REH cell (cell line): Measurements from ENCODE around the genes AKR7A3 and AKR7A2.

GRCh38 chr1:18935670-18936371 lies 20.7 kb downstream of the IFFO2 start:
- PRO-cap = no peak

GRCh38 chr1:18936968-18937356 lies 19.5 kb downstream of the IFFO2 start:
- PRO-cap = no peak

DNA sequence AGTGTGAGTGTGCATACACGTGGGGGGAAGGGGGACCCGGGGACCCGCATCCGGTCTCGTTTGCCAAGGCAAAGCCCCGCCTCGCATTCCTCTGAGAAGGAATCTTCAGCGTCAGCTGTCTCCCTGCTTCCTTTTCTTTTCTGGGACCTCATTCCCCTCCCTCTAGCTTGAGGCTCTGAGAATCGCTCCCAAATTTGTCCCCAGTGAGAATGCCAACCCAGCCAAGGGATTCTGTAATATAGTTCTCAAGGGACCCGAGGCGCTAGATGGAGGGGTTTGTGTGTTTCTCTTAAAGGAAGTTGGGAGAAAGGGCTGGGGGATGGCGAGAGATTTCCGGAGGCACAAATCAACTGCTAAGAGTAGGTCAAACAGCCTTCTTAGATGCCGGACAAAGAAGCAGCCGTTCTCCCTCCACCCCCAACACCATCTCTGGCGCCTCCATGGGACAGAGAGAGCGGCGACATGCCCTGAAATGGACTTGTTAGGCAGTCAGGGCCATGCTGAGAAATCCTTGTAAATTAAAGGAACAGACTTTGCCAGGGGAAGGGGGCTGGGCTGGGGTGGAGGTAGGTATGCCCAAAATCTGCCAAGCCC lies 6.6 kb downstream of the IFFO2 start:
- PRO-cap = bidirectional peak, plus-strand start at position 448 of the sequence, minus-strand start at position 431 of the sequence

- PRO-cap = bidirectional peak, plus-strand start at chr1:18951642, minus-strand start at chr1:18951649; bidirectional peak, plus-strand start at chr1:18951934, minus-strand start at chr1:18951809; bidirectional peak, plus-strand start at chr1:18952309, minus-strand start at chr1:18952121
These were observed 4.7 kb downstream of the IFFO2 start for GRCh38 chr1:18951317-18952612.

- PRO-cap = no peak
These were observed 48.5 kb downstream of the UBR4 start for GRCh38 chr1:19161525-19162042.

DNA sequence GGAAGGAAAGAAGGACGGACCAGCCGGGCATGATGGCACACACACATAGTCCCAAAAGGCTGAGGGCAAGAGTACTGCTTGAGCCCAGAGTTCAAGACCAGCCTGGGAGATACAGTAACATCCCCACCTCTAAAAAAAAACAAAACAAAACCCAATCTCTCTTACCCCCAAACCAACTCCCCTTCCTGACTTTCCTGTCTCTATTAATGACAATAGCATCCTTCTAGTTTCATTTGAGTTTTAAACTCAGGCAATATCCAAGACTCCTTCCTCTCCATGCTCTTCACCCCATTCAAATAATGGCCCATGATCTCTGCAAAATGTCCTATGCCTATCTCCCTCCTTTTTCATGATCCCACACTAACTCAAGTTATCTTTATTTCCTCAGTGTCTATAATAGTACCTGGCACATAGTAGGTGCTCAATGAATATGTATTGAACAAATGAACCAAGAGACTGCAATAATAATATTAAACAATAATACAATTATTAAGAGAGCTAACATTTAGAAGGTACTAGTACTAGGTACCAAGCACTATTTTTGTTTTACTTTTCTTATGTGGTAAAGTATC lies 28.7 kb downstream of the UBR4 start:
- PRO-cap = no peak

GRCh38 chr1:19181805-19182131 lies 28.3 kb downstream of the UBR4 start:
- PRO-cap = no peak

- PRO-cap = no peak
These were observed 1.3 kb downstream of the UBR4 start for GRCh38 chr1:19208642-19209193.

DNA sequence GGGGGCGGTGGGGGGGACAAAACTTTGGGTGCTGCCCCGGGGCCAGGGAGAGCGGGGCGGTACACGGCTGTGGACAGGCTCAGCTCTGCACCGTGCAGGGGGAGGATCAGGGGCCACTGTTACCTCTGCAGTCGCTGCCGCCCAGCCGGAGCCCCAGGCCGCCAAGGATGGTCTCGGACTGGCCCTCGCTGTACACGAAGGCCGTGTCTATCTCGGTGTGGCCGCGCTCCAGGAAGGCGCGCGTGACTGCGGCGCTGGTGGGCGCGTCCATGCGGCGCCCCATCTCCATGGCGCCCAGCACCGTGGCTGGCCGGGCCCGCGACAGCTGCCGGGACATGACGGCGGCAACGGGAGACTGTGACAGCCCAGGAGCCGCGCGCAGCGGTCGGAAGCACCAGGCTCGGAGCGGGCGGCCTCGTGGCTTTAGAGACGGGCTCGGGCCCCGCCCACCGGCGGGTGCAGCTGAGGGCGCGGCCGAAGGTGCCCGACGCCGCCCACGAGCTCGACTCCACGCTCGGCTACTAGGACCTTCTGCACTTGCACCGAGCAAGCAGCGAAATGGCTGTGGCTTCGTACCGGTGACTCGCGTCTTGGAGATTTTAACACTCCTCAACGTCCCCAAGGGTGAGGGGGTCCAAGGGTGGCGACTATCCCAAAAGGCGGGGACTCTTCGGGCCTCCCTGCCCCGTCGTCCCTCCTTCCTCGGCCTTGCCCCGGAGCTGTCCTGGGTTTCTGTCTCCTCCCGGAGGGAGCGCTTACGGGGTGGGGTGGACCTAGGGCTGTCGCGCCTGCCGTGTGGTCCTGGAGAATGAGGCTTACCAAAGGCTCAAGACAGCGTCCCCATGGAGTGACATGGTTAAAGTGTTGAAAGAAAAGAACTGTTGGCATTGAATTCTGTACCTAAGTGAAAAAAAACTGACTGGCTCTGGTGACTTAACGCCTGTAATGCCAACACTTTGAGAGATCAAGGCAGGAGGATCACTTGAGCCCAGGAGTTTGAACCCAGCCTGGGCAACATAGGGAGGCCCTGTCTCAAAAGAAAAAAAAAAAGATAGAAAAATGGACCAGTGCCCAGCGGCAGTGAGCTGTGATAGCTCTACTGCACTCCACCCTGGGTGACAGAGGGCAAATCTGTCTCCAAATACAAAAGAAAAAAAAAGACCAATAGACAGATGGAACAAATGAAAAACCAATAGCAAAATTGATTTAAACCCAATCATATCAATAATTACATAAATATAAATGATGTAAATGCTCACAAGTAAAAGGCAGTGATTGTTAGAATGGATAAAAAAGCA lies at the start of gene AKR7A3:
Gene AKR7A3, minus strand, starts transcription at position 398 of the 1,298 bp plus-strand sequence.
- PRO-cap = no peak

DNA sequence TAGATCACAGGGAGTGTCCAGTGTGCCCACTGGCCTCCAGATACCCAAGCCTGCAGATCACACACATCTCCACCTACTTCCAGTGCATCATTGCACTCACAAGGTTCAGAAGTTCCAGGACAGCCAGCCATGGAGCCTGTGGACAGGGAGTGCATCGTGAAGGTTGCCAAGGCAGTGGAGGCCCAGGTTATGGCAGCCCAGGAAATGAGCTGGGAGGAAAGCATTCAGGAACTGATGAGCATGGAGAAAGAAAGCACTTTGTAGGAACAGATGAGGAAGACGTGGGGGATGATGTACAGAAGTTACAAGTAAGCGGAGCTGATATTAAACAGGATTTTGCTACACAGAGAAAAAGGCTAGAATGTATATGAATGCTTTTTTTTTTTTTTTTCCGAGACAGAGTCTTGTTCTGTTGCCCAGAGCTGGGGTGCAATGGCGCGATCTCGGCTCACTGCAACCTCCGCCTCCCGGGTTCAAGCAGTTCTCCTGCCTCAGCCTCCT lies 8.3 kb upstream of the AKR7A3 start:
- PRO-cap = no peak

GRCh38 chr1:19311554-19312604 lies at the start of gene AKR7A2:
TSS of gene AKR7A2 (minus strand) at chr1:19312144.
- PRO-cap = bidirectional peak, plus-strand start at chr1:19312326, minus-strand start at chr1:19312103

GRCh38 chr1:19328515-19328714 lies 16.3 kb downstream of the SLC66A1 start:
- PRO-cap = no peak

GRCh38 chr1:19424914-19425388 lies 60.4 kb downstream of the CAPZB start:
- PRO-cap = no peak

DNA sequence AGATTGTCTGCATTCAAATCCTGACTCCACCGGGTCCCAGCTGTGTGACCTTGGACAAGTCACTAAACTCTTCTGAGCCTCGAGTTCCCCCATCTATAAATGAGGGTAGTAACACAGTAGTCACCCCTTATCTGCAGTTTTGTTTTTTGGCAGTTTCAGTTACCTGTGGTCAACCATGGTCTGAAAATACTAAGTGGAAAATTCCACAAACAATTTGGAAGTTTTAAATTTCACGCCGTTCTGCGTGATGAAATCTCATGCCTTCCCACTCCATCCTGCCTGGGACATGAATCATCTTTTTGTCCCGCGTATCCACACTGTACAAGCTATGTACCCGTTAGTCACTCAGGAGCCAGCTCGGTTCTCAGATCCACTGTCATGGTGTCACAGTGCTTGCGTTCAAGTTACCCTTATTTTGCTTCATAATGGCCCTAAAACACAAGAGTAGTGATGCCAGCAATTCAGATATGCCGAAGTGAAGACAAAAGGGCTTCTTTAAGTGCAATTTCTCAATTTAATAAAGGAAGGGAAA lies 49.3 kb downstream of the CAPZB start:
- PRO-cap = no peak

GRCh38 chr1:19467119-19468193 lies 17.9 kb downstream of the CAPZB start:
- PRO-cap = no peak

DNA sequence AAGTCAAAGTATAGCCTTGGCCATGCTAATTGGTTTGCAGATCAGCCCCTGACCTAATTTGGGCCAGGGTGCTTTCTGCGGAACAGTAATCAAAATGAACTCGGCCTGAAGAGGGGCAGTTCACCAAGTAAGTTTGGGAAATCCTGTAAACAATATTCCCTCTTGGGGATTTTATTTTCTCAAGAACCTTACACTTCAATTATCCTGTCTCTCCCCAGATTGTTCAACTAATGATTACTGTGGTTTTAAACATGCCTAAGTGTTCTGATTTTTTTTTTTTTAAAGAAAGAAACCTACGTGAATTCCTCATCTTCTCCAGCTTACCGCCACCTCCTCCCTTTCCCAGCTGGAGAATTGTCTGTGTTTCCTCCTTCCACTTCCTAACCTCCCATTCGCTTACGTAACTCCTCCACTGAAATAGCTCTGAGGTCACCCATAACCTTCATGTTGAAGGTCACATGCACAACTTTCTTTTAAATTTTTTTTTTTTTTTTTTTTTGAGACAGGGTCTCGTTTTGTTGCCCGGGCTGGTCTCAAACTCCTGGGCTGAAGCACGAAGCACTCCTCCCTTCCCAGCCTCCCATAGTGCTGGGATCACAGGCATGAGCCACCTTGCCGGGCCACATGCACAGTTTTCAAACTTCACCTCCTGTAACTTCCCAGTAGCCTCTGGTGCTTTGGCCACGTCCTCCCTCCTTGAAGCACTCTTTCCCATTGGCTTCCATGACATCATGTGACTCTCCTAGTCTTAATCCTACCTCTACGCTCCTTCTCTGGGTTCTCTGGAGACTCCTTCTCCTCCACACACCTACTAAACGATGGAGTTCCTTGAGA lies 9.7 kb upstream of the CAPZB start:
- PRO-cap = no peak

- PRO-cap = no peak
These were observed 21.6 kb upstream of the CAPZB start for GRCh38 chr1:19506867-19507323.

DNA sequence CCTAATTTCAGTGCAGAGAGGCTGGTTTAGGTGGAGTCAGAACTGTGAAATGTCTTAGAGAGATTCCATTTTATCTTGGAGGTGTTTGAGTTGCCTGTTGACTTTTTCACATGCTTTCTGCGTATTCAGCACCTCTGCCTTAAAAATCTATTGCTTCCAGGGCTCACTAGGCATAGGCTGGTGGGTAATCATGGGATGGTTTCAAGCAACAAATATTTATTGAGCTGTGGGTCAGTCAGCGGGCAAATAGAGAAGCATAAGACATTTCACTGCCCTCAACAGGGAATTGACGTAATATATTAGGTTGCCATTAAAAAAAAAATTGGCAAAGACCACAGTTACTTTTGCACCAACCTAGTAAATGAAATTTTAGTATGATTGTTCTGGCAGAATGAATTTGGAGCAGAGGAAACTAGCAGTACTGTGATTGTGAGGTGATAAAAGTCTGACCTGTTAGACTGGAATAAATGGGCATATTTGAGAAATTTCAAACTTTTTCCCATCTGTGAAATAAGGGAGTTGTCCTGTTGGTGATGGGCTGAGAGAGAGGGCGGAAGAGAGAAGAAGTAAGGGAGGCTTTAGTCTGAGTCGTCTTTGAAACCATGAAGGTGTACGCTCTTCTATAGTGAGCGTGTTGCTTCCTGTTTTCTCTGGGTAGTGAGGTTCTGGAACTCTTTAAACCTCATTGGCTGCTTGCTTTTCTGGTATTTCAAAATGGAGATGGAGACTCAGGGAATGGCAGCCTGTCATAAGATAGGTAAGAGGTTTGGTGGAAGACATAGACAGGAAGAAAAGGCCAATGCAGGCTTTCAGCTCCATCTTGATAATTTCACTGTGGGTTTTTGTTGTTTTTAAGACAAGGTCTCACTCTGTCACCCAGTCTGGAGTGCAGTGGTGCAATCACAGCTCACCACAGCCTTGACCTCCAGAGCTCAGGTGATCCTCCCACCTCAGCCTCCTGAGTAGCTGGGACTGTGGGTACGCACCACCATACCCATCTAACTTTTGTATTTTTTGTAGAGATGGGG lies 3.3 kb downstream of the MICOS10 start:
- PRO-cap = no peak

- PRO-cap = no peak
These were observed 40.1 kb downstream of the TMCO4 start for GRCh38 chr1:19759368-19760177.

GRCh38 chr1:19819580-19820031 lies 4.5 kb upstream of the RNF186 start:
- PRO-cap = no peak